ENCODE results near the gene AGPS.

DNA sequence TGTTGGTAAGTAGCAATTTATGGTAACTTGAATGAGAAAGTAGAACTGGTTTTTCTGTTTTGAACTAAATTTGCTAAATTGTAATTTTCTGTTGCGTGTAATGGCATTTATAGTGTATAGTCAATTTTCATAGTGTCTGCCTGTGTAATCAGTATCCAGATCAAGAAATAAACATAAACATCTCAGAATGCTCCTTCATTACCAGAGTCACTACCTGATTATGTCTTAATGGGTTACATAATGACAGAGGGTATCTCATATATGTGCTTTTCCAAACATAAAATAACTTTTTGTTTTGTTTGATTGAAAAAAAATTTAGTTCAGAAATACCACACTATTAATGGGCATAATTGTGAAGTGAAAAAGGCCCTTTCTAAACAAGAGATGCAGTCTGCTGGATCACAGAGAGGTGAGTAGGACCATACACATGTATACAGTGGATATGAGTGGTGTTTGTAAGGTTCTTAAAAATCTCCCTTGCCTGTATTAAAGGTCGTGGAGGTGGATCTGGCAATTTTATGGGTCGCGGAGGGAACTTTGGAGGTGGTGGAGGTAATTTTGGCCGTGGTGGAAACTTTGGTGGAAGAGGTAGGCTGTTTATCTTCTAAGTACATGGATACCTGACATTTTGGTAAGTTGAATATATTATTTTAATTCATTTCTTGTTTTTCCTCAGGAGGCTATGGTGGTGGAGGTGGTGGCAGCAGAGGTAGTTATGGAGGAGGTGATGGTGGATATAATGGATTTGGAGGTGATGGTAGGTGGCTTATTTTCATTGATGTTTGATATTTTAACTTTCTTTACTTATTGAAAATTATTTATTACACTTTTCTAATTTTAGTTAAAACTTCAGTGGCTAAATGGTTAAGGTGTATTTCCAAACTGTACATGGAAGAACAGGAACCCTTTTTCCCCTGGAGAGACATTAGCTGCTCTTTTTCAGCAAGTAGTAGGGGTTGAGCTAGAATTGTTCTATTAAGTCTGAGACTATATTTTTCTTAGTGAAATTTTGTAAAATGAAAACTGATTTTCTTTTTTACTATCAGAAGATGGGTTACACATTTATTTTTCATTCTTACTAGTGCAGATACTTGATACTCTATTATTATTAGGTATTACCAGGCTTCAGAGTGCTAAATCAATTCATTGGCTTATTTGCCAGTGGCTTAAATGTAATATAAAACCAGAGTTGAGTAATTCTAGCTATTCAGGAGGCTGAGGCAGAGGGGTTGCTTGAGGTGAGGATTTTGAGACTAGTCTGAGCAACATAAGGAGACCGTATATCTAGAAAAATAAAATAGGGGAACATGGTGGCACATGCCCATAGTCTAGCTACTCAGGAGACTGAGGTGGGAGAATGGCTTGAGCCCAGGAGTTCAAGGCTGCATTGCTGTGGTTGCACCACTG is 4.1 kb downstream of the HNRNPA3 start:
- PRO-cap: no peak
- RAMPAGE, long total RNA, 4 experiments: no peak in any of the 4 experiments

GRCh38 chr2:177222394-177222558 is 9.7 kb downstream of the HNRNPA3 start:
- PRO-cap: no peak
- RAMPAGE, long total RNA, 4 experiments: no peak in any of the 4 experiments

GRCh38 chr2:177261833-177262987 is 2.3 kb downstream of the NFE2L2 start:
- PRO-cap: no peak
- RAMPAGE, long total RNA, 4 experiments: no peak in any of the 4 experiments

- PRO-cap: no peak
- RAMPAGE, long total RNA, 4 experiments: start-site peak on the minus strand in 3 of 4 experiments, at chr2:177392657-177392704 at its widest, 91 to 200 reads per replicate
Observed at GRCh38 chr2:177392247-177393323, at the start of gene AGPS. Gene AGPS (plus strand): TSS chr2:177392773.

DNA sequence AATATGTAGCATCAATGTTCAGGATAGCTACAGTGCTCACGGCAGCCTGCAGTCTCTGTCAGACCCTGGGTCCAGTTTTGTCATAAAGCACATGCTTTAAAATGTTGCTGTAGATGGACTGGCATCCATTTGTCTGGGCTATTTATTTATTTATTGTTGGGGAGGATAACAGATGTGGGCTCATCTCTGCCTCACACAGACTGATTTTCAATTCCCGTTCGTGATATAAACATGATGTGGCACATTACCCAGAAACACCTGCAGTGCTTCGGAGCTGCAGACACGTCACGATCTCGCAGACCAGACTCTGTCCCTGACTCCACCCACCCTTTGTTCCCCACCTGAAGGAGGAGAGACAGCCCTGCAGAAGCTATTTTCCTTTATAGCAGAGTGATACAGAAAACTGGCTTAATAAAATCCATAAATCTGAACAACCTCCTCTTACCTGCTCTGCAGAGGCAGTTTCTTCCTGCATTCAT is 7.7 kb upstream of the TTC30A start:
- PRO-cap: no peak
- RAMPAGE, long total RNA, 4 experiments: no peak in any of the 4 experiments

DNA sequence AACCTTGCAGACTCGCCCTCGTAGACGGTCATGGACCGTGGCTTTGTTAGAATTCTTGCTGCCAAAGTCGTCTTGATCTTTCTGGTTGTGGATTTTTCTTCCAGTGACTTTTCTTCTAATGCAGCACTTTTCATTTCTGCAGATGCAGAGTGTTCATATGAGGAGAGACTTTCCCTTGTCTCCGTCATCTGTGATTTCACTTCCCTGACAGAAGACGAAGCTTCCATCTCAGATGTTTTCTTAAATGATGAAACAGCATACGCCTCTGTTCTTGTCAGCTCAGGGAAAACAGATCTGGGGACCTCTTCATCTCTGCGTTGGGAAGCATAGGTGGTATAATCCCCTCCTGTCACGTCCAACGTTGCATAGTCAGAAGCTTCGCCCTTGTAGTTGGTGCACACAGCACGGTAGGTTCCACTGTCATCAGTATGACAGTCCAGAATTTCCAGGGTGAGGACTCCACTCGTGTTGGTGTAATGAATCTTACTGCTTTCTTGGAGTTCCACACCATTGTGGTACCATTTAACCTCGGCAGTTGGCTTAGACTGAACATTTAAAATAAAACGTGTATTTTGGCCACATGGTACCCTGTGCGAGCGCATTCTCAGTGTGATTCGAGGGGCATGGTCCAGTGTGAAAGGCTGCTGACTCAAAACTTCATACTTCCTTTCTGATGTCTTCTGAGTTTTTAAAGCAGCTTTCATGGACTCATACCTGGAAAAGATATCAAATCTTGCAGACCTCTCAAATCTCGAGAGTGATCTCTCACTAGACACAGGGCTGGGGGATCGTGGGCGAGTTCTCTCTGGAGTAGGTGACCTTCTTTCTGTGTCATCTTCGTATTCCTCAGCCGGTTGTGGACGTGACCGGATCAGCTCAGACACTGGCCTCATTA is 51.2 kb downstream of the PLEKHA3 start:
- PRO-cap: no peak
- RAMPAGE, long total RNA, 4 experiments: no peak in any of the 4 experiments

DNA sequence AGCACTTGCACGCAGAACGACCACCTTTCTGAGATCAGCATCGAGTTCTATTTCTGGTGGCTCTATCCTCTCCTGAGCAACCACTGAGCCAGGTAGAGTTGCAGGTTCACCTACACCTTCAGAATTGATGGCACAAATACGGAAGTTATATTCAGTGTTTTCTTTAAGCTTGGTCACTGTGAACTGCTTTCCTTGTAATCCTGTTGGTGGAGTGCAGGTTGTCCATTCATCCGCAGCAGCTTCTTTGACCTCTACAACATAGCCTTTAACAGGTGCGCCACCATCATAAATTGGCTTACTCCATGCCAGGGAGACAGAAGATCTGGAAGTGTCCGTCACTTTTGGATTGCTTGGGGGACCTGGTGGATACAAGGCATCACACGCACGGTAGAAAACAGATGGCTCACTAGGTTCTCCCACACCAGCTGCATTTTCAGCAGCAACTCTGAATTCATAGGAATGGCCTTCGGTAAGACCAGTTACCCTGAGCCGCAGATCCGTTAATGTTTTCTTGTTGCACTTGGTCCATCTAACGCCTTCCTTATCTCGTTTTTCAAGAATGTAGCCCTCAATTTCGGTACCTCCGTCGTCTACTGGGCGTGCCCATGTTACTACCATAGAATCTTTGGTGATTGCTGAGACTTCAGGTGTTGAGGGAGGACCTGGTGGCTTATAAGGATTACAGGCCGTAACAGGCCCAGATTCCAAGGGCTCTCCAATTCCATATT is 83.0 kb downstream of the PLEKHA3 start:
- PRO-cap: no peak
- RAMPAGE, long total RNA, 4 experiments: no peak in any of the 4 experiments

GRCh38 chr2:178572231-178572709 is 92.0 kb downstream of the PLEKHA3 start:
- PRO-cap: no peak
- RAMPAGE, long total RNA, 4 experiments: no peak in any of the 4 experiments

- PRO-cap: no peak
- RAMPAGE, long total RNA, 4 experiments: no peak in any of the 4 experiments
Observed at GRCh38 chr2:178619458-178620337, 139.4 kb downstream of the PLEKHA3 start.

DNA sequence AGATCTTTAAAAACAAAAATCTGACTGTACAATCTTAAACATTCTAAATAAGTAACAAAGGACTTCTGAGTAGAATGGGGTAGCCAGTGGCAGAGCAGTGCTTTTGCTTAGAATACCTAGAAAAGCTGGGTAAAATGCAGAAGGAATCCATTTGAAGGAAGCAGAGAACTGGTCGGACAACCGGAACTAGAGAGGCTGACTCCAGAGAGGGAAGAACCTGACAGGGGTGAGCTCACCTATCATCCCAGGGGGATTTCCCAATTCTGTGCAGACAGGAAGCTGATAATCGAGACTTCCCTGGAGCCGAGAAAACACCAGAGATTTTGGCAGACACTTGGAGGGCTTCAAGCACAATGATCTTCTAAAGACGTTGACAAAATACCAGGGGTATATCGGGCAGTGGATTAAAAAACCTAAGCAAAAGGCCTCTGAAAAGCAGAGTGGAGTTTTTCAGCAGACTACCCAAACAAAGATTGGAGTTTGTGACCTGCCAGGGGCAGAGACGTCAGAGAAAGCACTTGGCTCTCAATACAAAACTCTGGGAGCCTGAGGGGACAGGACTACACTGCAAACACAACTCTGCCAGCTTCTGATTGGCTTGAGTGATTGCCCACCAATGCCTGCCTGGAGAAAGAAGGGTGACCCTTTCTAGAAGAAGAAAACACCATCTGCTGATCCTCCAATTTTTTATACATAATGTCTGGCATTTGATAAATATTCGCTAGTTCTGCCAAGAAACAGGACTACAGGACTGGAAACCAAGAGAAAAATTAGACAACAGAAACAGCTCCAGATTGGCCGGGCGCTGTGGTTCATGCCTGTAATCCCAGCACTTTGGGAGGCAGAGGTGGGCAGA is 67.5 kb upstream of the TTN start:
- PRO-cap: no peak
- RAMPAGE, long total RNA, 4 experiments: no peak in any of the 4 experiments

GRCh38 chr2:179273250-179273968 is 8.8 kb upstream of the SESTD1 start:
- PRO-cap: no peak
- RAMPAGE, long total RNA, 4 experiments: no peak in any of the 4 experiments

DNA sequence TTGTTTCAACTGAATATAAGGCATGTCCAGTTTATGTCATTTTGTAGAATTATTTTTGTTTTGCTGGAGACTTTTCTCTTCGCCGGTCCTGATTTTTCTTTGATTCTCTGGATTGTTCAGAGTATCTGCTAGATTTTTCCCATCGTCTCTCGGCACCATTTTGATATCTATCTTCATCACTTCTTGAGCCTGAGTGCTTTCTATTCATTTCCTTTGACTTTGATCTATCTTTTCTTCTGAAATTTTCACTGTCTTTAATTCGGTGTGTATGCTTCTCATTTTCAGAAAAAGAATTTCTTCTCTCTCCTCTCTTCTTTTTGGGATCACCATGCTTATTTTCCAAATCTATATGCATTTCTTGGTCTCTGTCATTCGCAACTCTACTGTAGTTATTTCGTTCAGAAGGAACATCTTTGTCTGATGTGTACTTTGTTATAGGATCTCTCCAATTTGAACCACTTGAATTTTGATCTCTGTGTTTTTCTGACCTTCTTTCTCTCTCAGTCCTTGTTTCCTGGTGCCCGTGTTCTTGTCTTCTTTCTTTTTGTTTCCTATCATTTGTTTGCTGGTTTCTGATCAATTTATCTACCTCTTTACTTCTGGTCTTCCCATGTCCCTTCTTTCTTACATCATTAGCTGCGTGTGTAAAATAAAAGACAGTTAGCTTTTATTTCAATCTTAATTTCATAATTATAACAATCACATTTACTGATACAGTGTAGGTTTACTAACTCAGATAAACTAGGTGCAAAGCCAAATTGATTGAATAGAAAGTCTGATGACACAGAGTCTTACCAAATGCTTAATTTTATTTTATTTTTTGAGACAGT is 61.8 kb downstream of the CWC22 start:
- PRO-cap: no peak
- RAMPAGE, long total RNA, 4 experiments: no peak in any of the 4 experiments

- PRO-cap: no peak
- RAMPAGE, long total RNA, 4 experiments: no peak in any of the 4 experiments
Observed at GRCh38 chr2:180125350-180125703, 118.2 kb upstream of the CWC22 start.

GRCh38 chr2:180692264-180692758 is 288.1 kb upstream of the UBE2E3 start:
- PRO-cap: no peak
- RAMPAGE, long total RNA, 4 experiments: no peak in any of the 4 experiments

DNA sequence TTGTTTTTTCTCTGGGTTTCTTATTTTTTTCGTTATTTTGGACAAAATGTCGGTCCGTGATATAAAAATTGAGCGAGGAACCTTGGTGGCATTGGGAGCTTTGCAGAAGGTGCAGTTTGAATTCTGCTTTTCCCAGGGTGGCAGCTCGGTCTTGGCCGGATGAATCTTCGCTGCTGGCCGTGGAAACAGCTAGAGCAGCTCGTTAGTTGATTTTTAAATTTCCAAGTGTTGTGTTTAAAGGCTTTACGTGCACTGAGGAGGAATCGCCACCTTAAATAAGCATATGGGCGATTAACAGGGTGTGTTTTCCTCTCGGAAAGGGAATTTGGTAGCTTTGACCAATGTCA is 845 bp downstream of the UBE2E3 start:
- PRO-cap: no peak
- RAMPAGE, long total RNA, 4 experiments: no peak in any of the 4 experiments

- PRO-cap: no peak
- RAMPAGE, long total RNA, 4 experiments: no peak in any of the 4 experiments
Observed at GRCh38 chr2:181381496-181381695, 75.8 kb upstream of the ITGA4 start.

DNA sequence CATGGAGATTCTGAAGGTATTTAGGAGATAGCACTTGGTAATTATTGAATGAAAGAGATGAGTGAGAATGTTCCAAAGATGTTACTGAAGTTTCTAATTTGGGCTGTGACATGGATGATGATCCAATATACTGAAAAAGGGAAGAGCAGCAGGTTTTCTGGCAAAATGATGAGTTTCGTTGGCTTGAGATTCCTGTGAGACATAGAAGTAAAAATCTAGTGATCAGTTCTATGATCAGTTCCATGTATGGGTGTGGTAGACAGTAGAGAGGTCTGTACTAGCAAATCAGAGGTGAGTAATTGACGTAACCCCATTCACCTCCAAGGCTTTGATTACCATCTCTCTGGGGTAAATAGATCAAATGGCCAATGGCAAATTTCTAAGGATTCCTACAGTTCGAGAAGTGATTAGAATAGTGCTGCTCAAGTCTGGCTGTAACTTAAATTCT is 6.3 kb downstream of the ITGA4 start:
- PRO-cap: no peak
- RAMPAGE, long total RNA, 4 experiments: no peak in any of the 4 experiments

DNA sequence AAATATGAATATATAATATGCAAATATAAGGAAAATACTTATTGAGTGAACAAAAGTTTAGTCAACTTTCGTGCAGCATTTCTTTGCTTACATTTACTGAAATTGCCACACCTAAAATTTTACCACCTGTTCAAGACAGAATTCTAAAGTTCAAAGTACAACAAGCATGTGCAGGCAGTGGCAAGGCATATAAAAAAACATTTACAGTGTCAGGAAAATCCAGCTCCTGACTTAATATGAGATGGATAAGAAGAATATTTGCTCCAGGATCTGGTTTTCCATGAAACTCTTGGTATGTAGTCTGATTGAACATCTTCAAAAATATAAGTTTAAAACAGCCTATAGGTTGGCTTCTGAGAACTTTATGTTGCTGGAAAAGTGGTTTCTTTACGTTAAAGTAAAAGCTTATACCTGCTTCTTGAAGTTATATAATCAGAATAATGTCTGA is 4.8 kb downstream of the ITPRID2 start:
- PRO-cap: no peak
- RAMPAGE, long total RNA, 4 experiments: no peak in any of the 4 experiments

DNA sequence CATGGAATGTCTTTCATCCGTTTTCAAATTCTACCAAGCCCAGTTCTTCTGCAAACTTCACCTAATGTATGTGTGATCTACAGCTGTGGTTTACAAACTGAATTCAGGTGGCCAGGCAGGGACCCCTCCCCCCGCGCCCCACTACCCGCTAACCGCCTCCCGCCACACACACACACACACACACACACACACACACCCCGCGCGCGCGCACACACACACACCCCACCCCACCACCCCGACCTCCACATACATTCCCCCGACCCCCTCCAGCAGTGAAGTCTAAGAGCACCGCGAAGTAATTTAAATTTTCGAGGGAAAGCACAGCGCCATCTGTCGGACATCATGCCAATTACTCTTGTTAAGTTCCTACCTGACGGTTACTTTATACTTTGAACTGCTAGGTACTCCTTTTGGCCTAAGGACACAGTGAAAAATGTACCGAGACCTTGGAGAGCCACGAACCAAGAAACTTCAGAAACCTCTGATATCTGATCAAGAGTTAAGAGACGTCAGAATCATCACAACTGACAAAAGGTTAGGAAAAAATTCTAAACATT is 31.5 kb upstream of the PPP1R1C start:
- PRO-cap: no peak
- RAMPAGE, long total RNA, 4 experiments: no peak in any of the 4 experiments

GRCh38 chr2:182030611-182030963 is 44.9 kb downstream of the PPP1R1C start:
- PRO-cap: no peak
- RAMPAGE, long total RNA, 4 experiments: no peak in any of the 4 experiments

Data from omental fat pad (tissue), 4 donors.